ENCODE measurements around a stretch of chr7.

DNA sequence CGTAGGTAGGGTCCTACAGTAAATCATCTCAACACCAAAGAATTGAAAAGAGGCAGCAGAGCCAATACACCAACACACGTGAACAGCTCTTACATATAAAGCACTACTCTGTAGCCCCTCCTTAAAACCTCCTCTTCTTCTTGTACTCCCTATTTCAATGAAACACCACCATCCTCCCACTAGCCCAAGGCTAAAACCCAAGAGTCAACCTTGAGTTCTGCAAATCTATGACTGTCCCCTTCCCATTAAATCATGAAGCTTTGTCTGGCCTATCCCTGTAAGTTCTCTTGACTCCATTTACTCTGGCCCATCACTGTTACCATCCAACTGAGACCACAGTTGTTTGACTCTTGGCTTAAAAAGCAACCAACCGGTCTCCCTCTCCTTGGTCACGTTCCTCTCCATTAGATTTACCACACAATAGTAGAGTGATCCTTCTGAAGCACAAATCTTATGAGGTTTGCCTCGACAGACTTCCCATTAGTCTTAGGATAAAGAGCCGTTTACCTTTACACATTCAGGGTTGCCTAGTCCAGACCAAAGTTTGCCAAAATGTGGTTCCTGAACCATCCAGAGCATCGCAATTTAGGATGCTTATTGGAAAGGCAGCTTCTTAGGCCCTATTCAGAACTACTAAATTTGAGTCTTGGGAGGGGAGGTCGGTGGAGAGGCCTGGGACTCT, 119.1 kb downstream of the SLC25A13 start:
- PRO-cap, result no peak

- PRO-cap, result no peak
Measured at GRCh38 chr7:96377326-96377650, 55.4 kb upstream of the SLC25A13 start.

DNA sequence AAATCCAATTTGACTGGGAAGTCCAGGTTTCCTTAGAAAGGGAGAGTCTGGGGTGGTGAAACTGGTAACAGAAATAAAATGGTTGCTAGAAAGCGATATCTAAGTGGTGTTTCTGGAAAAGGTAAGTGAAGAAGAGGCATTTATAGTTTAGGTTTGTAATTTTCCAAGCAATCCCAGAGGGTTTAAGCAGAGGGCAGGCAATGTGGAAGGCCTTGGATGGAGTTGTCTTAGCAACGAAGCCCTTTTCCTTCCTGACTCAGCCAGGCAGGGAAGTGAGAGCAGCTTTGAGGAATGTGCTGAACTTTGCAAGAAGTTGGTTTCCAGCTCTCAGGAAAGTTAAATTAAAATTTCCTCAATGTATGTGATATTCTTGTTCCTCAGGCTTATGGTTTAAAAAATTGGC, 66.7 kb upstream of the SLC25A13 start:
- PRO-cap, result no peak

- PRO-cap, result no peak
Measured at GRCh38 chr7:97015917-97016590, 8.6 kb downstream of the DLX5 start.

- PRO-cap, result no peak
Measured at GRCh38 chr7:97026125-97026910, 1.7 kb upstream of the DLX5 start.

GRCh38 chr7:97772415-97772814, 40.5 kb downstream of the TAC1 start:
- PRO-cap, result no peak

DNA sequence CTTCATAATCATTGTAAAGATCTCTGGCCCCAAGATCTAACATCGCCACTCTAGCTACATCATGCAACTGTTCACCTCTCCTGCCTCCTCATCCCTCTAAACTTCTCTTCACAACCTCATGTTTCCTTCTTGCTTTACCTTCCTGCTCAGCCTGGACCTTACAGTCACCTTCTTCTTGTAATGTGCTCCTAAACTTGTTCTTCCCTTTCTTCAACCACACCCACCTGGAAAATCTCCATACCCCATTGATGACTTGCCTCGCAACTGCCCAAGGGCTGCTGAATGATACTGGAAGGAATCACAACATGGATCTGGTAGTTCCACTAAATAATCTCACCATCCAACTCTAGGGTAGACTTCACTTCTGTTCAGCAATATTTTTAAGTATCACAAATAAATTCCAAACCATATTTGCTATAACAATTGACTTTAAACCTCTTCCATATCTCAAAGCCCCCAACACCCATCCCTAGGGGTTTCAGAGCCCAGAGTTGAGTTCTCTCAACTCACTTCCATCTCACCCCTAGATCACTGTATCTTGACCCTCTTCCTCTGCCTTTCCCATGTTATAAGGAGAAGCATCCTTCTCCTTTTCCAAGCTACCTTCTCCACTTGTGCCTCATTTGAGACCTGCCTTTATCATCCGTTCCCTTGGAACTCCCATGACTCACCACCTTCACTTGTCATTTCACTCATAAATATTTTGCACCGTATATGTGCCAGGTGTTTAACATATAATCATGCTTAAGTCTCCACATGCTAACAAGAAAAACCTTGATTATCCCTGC, 33.1 kb upstream of the ASNS start:
- PRO-cap, result no peak

- PRO-cap, result no peak
Measured at GRCh38 chr7:98057960-98058527, 48.6 kb upstream of the LMTK2 start.

DNA sequence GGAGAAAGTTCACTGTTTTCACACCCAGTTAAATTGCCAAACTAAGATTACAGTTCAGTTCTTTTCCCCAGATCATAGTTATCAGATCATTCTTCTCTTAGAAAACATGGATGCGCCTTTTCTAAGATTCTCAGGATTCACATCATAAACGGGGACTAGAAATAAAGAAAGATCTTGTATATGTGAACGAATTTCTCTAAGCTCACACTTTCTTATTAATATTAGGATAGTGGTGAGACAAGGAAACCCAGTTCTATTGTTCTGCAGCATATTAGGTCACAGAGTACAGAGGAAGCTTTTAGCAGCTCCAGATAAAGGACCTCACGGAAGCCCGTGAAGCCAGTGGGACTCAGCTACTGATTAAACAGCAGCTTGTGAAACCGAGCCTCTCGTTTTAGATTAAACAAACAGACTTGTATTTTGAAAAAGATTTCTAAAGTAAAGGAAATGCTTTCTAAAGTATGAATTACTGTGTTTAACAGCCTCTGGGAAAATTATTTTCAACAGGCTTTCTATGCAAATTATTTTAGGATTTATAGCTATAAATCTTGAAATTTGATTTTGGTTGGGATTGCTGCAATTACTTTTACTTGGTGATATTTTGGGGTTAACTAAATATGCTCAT, 3.9 kb downstream of the LMTK2 start:
- PRO-cap, result unidirectional peak, plus-strand start at position 342 of the sequence

GRCh38 chr7:98133551-98134524, 27.2 kb downstream of the LMTK2 start:
- PRO-cap, result no peak

DNA sequence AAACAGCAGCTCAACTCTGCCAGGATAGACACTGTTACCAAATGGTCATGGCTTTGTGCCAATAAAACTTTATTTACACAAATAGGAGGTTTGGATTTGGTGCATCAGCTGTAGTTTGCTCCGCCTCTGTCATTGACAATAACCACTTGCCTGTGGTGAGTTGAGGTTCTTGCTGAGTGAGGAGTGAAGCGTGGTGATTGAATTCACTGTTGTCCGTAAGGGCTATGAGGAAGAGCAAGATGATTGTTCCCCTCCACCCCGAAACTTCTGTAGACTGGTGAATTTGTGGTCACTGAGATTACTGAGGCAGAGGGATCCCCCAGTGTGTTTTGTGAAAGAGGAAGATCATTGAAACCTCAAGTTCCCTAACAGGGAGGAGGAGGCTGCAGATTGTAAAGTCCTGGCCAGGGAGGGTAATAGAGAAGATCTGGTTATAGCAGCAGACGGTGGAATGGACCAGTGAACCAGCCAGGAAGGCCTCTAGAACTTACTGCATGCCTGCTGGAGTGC, 31.0 kb downstream of the LMTK2 start:
- PRO-cap, result no peak

- PRO-cap, result unidirectional peak, minus-strand start at chr7:98174580
Measured at GRCh38 chr7:98174333-98174889, 36.8 kb upstream of the BHLHA15 start.

- PRO-cap, result bidirectional peak, plus-strand start at chr7:98179003, minus-strand start at chr7:98178898
Measured at GRCh38 chr7:98178807-98179197, 32.4 kb upstream of the BHLHA15 start.

- PRO-cap, result no peak
Measured at GRCh38 chr7:98186802-98187374, 24.4 kb upstream of the BHLHA15 start.

DNA sequence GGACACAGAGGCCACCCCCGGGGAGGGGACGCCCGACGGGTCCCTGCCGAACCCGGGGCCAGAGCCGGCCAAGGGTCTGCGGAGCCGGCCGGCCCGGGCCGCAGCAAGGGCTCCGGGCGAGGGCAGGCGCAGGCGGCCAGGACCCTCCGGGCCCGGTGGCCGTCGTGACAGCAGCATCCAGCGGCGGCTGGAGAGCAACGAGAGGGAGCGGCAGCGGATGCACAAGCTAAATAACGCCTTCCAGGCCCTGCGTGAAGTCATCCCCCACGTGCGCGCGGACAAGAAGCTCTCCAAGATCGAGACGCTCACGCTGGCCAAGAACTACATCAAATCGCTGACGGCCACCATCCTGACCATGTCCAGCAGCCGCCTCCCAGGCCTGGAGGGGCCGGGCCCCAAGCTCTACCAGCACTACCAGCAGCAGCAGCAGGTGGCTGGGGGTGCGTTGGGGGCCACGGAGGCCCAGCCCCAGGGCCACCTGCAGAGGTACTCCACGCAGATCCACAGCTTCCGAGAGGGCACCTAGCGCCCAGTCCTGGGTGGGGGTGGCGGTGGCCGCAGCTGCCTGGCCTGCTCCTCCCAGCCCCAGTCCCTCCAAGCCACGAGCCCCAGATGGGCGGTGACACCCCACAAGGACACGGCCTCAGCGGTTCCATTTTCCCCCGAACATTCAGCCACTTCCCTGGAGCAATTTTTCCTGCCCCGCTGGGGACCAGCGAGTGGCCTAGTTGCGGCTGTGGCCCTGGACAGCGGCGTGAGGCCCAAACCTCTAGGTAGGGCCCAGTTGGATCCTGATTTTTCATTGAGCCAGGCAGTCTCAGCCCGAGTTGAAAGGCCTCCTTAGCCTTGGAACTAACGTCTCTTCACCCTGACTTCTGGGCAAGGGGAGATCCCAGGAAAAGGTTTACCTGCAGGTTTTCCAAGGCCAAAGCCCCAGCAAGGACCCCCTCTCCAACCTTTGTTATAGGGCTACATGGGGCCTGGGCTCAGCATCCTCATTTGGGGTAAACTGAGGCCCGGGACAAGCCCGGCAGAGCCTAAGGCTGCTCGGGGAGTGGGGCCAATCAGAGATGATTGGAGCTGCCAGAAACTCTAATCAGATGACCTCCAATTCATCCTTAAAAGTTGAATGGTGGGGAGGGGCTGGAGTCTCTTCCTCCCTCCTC, 1.5 kb downstream of the BHLHA15 start:
- PRO-cap, result no peak

DNA sequence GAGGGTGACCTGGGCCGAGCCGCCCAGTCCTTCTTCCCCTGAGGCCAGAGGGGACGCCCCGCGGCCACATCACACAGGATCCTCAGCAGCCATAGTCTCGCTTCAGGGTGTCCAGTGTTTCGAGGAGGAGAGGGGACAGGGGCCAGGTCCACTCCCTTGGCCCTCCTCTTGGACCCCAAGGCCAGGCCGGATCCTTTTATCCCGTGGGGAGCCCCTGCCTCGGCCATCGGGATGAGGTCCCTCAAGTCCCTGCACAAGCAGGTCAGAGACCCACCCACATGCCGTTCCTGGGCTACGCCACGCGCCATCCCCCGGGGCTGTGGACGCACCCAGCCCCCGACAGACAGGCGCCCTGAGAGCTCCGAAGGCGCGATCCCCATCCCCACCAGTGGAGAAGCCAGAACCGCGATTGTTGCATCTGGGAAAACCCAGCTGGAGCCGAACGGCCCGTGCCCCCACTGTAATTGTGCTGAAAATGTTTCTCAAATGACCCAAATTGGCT, 3.7 kb downstream of the BHLHA15 start:
- PRO-cap, result no peak

DNA sequence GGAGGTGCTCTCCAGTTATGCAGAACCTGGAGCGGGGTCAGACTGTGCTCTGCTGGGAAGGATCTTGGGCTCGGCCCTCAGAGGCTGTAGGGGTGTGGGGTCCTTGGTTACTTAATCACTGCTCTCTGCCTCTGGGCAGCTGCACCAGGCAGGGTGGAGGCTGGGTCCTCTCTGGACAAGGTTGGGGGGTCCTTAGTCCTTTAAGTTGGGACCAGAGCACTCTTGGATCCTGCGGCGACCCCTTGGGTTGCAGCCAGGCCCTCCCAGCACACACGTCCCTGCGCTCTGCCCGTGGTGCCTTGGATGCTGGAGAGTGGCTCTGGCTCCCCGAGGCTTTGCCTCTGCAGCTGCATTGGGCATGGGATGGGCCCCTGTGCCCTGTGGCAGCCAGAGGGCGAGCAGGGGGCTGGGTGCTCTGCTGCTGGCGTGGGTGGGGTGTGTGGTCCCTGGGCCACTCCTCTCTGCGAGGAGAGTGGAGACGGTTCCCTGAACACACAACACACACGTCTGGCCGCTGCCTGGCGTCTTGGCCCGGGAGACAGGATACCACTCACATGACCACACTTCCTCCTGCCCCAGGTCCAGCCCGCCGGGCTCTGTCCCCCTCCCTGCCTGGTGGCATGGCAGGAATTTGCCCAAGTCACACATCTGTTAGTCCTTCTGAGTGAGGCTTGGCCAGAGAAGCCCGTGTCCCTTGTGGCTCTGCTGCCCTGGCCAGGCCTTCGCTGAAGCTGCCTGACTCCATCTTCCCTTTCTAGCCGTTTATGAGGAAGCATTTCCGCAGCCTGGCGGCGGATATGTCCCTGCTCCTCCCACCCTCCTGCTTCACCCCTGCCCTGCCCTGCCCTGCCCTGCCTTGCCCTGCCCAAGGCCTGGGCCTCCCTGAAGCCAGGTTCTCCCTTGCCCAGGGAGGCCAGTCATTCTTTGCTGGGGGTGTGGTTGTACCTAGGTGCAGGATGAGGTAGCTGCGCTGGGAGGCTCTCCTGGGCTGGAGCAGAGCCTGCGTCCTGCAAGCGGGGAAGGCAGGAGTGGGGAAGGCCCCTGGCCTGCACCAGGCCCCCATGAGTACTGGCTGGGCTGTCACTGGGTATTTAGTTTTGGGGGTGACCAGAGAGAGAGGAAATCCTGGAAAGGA, 2.9 kb downstream of the BRI3 start:
- PRO-cap, result bidirectional peak, plus-strand start at position 654 of the sequence, minus-strand start at position 509 of the sequence

- PRO-cap, result no peak
Measured at GRCh38 chr7:98569515-98570503, 47.3 kb upstream of the NPTX2 start.

GRCh38 chr7:98816116-98816775, 53.6 kb downstream of the TMEM130 start:
- PRO-cap, result no peak

- PRO-cap, result no peak
Measured at GRCh38 chr7:98910928-98911371, 32.6 kb downstream of the TRRAP start.

Measured in bronchus (tissue), 1 donor.